IMR-90 (cell line): ENCODE data around the gene FGF14.

- RRBS, result 4% methylated on average over 1 of the region's 28 CpGs
CAGE:
- cytosol, long polyA plus RNA, result no peak
- long polyA plus RNA, result no peak
- nucleus, long polyA plus RNA, result no peak
Measured at GRCh38 chr13:99979428-99979806, 2.2 kb upstream of the ZIC2 start.

DNA sequence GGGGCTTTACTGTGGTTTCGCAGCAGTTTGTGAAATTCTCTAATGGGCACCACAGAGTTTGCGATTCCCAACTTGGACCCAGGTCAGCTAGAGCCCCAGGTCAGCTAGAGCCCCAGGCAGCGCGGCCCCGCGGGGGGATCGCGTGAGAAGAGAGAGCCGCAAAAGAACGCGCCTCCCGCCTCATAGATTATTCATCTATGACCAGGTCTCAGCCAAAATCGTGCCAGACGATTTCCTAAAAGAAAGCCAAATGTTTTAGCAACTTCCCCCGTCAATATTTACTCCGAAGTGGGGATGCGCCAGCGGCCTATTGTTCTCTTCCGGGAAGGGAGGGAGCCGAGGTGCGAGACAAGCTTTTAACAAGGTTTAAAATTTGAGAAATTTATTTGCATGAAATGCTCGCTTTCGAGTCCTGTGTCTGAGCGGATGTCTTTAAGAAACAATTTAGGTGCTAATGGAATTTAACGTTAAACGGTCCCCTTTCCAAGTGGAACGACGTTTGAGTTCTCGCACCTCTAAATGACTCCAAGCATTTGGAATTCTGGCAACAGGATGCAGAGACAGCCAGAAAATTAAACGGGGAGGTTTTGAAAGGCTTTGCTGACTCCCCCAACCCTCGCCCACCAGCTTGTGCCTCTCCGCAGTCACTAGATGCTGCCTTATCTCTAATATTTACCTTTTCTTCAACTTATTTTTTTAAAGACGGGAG lies 2.3 kb downstream of the ZIC2 start:
- RRBS, result no CpG with 5 or more reads among the region's 33 CpGs
CAGE:
- cytosol, long polyA plus RNA, result no peak
- long polyA plus RNA, result no peak
- nucleus, long polyA plus RNA, result no peak

DNA sequence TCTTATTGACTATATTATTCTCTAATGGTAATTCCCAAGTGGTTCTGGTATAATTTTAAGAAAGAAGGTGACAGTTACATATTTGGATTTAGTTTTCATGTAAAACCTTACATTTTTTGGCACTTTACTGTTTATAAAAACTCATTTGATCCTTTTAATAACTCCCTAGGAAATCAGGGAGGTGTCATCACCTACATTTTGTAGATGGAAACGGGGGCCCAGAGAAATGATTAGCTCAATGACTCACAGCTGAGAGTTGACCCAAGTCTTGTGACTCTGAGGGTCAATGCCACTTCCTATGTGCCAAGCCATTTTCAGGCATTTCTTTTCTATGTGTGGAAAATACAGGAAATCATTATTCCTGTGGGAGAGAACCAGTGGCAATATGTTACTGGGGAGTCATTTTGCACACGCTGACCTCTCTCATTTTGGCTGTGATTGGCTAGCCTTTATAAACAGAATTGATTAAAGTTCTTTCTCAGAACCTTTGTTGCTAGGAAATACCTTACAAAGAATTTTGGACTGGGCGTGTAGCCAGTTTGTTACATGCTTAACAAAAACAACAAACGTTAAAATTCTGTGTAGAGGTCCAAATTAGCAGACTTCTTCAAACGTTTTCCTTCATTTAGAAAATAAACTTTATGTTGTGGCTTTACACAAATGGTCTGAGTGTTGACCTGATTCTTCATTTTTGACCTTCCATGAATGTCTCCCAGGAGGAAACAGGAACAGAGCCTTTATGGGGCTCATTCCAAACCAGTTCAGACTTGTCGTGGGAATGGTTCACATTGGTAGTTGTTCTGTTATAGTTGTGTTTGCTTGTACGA lies 11.3 kb downstream of the PCCA start:
- RRBS, result no CpG with 5 or more reads among the region's 7 CpGs
CAGE:
- cytosol, long polyA plus RNA, result no peak
- long polyA plus RNA, result no peak
- nucleus, long polyA plus RNA, result no peak

GRCh38 chr13:100402846-100403128 lies 185.8 kb downstream of the GGACT start:
- RRBS, result no CpG with 5 or more reads among the region's 1 CpG
CAGE:
- cytosol, long polyA plus RNA, result no peak
- long polyA plus RNA, result no peak
- nucleus, long polyA plus RNA, result no peak

DNA sequence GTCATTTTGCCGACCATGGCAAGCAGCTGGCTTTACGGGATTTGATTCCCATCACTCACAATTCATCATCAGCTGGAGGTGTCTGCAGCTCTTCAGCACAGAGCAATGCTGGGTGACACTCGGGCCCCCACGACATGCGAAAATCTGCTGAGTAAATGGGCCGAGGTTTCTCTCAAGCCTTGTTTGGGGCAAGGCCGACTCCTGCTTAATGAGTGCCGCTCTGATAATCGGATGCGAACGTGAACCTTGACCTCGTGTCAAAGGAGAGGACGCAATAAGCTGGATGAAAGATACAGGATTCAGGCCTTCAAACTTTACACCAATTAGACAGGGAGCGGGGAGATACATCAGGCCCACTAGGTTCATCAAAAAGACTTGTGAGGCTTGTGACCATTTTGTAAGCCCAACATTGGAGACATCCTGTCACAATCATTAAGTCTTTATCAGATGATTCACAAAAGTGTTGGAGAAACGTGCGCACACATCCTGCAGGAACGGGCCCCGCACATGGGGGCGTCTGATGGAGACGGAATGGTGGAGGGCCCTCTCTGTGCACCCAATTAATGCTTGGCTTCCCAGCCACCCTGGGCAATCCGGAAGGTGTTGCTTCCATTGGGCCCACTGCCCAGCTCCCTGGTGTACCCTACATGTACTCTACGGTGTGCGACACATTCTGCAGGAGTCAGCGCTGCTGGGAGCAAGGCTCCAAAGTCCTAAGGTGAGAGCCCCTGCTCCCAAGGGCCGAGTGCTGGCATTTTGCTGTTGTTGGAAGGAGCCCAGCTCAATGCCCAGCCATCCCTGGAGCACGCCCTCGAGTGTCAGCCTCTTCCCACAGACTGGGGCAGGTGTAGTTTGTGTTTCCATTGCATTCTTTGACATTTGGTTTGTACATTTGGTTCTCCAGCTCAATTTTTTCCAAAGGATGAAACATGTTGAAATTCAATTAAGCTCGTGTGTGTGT lies 64.9 kb downstream of the GGACT start:
- RRBS, result no CpG with 5 or more reads among the region's 28 CpGs
CAGE:
- cytosol, long polyA plus RNA, result no peak
- long polyA plus RNA, result no peak
- nucleus, long polyA plus RNA, result no peak

GRCh38 chr13:100610172-100610860 lies 21.7 kb upstream of the GGACT start:
- RRBS, result no CpG with 5 or more reads among the region's 8 CpGs
CAGE:
- cytosol, long polyA plus RNA, result no peak
- long polyA plus RNA, result no peak
- nucleus, long polyA plus RNA, result no peak

DNA sequence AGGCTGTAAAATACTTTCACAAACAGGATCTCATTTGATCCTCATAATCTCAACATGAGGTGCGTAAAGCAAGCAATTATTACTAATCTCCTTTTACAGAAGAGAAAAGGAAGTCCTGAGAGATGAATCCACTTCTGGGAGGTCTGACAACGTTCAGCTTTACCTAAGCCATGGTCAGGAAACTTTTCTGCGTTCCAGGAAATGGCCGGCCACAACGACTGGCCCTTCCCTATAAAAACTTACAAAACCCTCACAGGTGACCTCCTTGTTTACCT lies 351.6 kb upstream of the TMTC4 start:
- RRBS, result no CpG with 5 or more reads among the region's 5 CpGs
CAGE:
- cytosol, long polyA plus RNA, result no peak
- long polyA plus RNA, result no peak
- nucleus, long polyA plus RNA, result no peak

DNA sequence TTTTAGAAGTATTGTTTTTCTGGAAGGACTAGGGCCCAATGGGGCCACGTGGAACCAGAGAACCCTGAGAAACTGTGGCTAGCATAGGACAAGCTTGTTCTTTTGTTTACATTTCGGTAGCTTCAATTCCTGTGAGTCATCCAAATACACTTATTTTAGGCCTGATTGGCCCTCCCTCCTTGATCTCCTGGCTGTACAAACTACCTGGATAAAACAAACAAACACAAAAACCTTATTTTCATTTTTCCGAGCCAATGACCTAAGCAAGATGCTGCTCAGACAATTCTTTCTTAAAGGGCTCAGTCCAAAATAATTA lies 124.0 kb downstream of the ITGBL1 start:
- RRBS, result no CpG with 5 or more reads among the region's 3 CpGs
CAGE:
- cytosol, long polyA plus RNA, result no peak
- long polyA plus RNA, result no peak
- nucleus, long polyA plus RNA, result no peak

GRCh38 chr13:101771479-101771941 lies 145.2 kb downstream of the FGF14 start:
- RRBS, result no CpG with 5 or more reads among the region's 1 CpG
CAGE:
- cytosol, long polyA plus RNA, result no peak
- long polyA plus RNA, result no peak
- nucleus, long polyA plus RNA, result no peak

DNA sequence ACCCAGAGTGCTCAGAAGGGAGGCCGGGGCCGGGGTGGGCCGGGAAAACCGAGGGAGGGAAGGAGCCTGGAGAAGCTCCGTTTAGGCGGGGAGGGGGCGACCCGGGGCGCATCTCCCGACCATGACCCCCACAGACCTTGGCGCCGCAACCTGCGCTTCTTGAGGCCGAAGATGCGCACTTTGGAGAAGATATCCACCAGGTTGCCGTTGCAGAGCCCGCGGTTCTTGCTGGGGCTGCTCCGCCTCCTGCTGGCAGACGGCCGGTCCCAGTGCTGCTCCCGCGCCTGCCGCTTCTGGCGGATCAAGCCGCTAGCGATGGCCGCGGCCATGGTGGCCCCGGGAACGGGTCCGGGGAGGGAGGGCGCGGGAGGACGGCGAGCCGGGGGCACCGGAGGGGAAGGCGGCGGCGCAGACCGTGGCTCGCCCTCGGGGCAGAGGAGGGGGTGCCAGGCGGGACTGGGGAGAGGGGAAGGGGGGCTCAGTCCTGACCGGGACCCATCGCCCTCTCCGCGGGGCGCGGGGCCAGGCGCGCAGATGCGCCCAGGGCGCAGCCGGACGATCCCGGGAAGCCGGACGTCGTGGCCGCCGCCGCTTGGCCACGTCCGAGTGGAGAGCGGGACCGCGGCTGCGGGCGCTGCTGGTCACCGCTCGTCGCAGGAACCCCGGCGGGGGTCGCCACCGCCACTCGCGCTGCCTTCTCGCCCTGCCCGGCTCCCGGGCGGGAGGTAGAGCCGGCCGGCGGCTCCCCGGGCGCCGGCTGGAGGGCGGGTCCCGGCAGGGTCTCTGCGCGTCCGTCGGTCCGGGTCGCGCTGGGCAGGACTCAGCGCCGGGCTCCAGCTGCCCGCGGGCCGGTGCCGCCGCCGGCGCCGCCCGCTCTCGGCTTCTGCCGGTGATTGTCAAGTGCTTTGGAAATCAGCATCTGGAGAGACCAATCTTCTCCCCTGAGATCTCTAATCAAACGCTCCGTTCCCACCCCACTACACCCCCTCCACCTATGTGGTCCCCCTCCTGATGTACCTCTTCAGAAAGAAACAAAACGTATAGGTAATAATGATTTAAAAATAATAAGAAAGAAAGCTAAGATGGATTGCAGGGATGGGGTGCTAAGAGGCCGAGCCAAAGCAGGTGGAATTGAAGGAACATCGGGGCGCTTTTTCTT lies at the start of gene FGF14:
FGF14 (minus strand) TSS at position 629 of the 1,159 bp plus-strand sequence.
- RRBS, result 3% methylated on average over 52 of the region's 118 CpGs
CAGE:
- cytosol, long polyA plus RNA, result no peak
- long polyA plus RNA, result no peak
- nucleus, long polyA plus RNA, result no peak

DNA sequence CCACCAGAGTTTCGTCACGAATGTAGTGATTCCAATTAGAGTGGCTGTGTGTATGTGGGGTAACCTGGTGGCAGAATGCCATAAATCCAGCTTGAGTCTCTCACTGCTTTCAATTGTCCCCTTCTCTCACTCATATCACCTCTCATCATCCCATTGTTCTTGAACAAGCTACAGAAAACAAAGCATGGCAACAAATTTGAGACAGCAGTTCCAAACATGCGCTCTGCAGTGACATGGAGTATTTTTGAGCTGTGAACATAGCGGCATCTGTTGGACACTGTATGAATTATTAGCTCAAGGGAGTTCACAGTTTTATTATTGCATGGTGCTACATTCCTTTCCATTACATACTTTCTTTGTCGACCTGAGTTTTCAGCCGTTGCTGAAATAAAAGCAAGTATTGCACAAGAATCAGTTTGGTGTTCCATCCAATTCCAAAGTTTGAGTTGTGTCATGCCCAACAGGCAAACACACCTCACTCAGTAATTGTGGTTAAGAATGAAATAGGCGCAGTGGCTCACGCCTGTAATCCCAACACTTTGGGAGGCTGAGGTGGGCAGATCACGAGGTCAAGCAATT lies 30.0 kb upstream of the METTL21C start:
- RRBS, result no CpG with 5 or more reads among the region's 9 CpGs
CAGE:
- cytosol, long polyA plus RNA, result no peak
- long polyA plus RNA, result no peak
- nucleus, long polyA plus RNA, result no peak

DNA sequence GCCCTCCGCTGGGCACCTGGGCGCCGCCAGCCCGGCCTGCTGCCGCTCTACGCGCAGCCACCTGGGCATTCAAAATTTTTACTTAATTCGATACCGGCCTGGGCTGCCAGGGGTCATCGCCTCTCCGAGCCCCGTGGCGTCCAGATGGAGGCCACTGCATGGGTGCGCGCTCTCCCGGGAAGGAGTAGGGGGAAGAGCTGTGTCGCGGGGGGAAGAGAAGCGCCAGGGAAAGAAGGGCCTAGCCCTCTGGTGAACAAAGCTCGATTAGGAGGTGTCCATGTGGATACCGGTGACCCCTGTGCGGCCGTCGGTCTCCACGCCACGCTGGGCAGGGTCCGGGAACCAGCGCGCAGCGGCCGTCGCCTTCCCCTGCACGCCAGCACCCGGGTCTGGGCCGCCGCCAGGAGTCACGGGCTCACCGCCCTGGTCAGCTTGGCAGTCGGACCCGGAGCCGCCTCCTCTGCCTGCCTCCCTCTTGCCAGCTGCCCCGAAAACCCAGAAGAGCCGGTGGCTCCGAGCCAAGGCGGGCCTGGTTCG lies 731 bp downstream of the BIVM start:
- RRBS, result 4% methylated on average over 37 of the region's 46 CpGs
CAGE:
- cytosol, long polyA plus RNA, result no peak
- long polyA plus RNA, result no peak
- nucleus, long polyA plus RNA, result no peak

GRCh38 chr13:105224642-105225189 lies 241.1 kb upstream of the DAOA start:
- RRBS, result no CpG with 5 or more reads among the region's 14 CpGs
CAGE:
- cytosol, long polyA plus RNA, result no peak
- long polyA plus RNA, result no peak
- nucleus, long polyA plus RNA, result no peak

GRCh38 chr13:105597435-105597811 lies 131.6 kb downstream of the DAOA start:
- RRBS, result no CpG with 5 or more reads among the region's 5 CpGs
CAGE:
- cytosol, long polyA plus RNA, result no peak
- long polyA plus RNA, result no peak
- nucleus, long polyA plus RNA, result no peak

- RRBS, result no CpG with 5 or more reads among the region's 8 CpGs
CAGE:
- cytosol, long polyA plus RNA, result no peak
- long polyA plus RNA, result no peak
- nucleus, long polyA plus RNA, result no peak
Measured at GRCh38 chr13:105918901-105919528, 453.2 kb downstream of the DAOA start.

- RRBS, result no CpG with 5 or more reads among the region's 11 CpGs
CAGE:
- cytosol, long polyA plus RNA, result no peak
- long polyA plus RNA, result no peak
- nucleus, long polyA plus RNA, result no peak
Measured at GRCh38 chr13:105979240-105980090, 513.6 kb downstream of the DAOA start.

GRCh38 chr13:106344103-106344643 lies 191.3 kb downstream of the EFNB2 start:
- RRBS, result no CpG with 5 or more reads among the region's 4 CpGs
CAGE:
- cytosol, long polyA plus RNA, result no peak
- long polyA plus RNA, result no peak
- nucleus, long polyA plus RNA, result no peak

- RRBS, result no CpG with 5 or more reads among the region's 7 CpGs
CAGE:
- cytosol, long polyA plus RNA, result no peak
- long polyA plus RNA, result no peak
- nucleus, long polyA plus RNA, result no peak
Measured at GRCh38 chr13:106477198-106477608, 58.3 kb downstream of the EFNB2 start.

GRCh38 chr13:106492103-106492703 lies 43.3 kb downstream of the EFNB2 start:
- RRBS, result no CpG with 5 or more reads among the region's 14 CpGs
CAGE:
- cytosol, long polyA plus RNA, result no peak
- long polyA plus RNA, result no peak
- nucleus, long polyA plus RNA, result no peak

- RRBS, result no CpG with 5 or more reads among the region's 5 CpGs
CAGE:
- cytosol, long polyA plus RNA, result no peak
- long polyA plus RNA, result no peak
- nucleus, long polyA plus RNA, result no peak
Measured at GRCh38 chr13:106561631-106562349, 6.1 kb downstream of the ARGLU1 start.